ENCODE data around the genes MKLN1 and PLXNA4.

GRCh38 chr7:130914344-130914974 lies 180.5 kb upstream of the KLF14 start:
- PRO-cap, result no peak

GRCh38 chr7:130925466-130925785 lies 191.4 kb upstream of the KLF14 start:
- PRO-cap, result no peak

DNA sequence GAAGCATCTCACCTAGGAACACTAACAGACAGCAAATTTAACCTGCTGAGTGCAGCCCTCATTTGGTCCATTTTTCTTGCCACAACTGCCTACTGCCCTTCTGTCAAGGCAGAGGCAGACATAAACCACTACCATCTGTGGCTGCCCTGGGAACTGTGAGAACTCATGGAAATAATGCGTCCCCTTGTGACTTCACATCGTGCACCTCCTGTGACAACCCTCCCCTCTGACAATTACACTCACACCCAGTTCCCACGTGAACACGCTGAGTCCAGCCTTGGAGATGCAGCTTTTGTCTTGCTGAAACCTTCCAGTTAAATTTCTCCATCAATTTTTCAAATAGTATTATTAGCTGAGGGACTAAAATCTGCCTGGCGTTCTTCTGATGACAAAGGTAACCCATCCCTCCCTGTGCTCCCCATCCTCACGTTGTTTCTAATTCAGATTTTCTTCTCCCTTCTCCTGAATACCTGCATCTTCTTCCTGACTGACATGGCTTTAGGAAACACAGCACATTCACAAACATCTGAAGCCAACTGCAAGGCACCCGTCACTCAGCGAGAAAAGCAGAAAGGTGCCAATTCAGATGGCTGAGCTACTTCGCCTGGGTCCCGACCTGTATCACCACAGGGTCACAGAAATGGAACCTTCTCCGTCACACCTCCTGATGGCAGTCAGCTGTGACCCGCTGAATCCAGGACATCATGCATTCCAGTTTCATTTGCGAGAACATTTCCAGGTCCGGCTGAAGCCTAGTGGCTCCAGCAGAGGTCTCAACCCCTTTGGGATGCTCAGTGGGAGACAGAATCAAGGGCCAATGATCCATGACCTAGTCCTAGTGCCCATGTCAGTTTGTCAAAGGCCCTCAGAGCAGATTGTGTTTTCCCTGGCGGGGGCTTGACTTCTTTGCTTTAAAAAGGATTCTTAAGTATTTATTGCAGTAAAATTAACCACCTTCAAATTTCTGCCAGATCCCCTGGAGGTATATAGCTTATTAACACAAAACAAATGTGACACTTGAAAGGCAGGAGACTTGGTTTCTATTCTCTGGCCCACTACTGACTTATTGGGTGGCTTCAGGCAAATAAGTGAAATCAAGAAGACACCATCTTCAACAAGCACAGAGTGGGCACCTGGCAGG lies 193.4 kb upstream of the KLF14 start:
- PRO-cap, result no peak

GRCh38 chr7:130939164-130939788 lies 205.3 kb upstream of the KLF14 start:
- PRO-cap, result no peak

- PRO-cap, result no peak
Observed at GRCh38 chr7:130996178-130996695, 262.2 kb upstream of the KLF14 start.

DNA sequence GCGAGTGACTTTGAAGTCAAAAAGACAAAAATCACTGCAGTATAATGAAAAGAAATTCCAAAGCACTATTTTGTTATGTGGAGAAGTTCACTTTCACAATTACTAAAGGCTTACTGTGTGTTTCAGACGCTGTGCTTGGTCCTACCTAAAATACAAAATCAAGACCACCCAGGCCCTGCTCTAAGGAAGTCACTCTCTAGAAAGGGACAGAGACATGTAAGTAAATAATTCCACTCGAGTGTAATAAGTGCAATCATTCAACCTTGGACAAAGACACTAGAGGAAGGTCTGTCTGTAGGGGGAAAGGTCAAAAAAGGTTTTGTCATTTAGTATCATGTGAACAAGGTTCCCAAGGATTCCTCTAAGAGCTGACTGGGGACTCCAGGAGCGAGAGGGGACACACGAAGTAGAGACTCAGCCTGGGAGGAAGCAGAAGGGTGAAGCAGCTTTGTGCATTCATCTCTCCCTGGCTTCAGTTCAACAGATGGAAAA lies 274.7 kb upstream of the KLF14 start:
- PRO-cap, result no peak

GRCh38 chr7:131105639-131106638 lies 221.7 kb upstream of the MKLN1 start:
- PRO-cap, result bidirectional peak, plus-strand start at chr7:131106136, minus-strand start at chr7:131105827; bidirectional peak, plus-strand start at chr7:131106545, minus-strand start at chr7:131106388

DNA sequence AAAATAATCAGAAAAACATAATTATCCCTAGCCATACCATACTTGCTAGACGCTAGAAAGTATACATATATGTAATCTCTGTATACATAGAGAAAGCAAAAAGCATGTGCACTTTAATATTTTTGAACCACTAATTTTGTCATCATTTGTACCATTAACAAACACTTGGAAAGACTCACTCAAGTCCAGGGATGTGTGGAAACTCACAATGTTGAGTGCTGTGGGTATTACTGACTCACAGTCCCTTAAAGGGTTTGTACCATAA lies 218.8 kb upstream of the MKLN1 start:
- PRO-cap, result no peak

DNA sequence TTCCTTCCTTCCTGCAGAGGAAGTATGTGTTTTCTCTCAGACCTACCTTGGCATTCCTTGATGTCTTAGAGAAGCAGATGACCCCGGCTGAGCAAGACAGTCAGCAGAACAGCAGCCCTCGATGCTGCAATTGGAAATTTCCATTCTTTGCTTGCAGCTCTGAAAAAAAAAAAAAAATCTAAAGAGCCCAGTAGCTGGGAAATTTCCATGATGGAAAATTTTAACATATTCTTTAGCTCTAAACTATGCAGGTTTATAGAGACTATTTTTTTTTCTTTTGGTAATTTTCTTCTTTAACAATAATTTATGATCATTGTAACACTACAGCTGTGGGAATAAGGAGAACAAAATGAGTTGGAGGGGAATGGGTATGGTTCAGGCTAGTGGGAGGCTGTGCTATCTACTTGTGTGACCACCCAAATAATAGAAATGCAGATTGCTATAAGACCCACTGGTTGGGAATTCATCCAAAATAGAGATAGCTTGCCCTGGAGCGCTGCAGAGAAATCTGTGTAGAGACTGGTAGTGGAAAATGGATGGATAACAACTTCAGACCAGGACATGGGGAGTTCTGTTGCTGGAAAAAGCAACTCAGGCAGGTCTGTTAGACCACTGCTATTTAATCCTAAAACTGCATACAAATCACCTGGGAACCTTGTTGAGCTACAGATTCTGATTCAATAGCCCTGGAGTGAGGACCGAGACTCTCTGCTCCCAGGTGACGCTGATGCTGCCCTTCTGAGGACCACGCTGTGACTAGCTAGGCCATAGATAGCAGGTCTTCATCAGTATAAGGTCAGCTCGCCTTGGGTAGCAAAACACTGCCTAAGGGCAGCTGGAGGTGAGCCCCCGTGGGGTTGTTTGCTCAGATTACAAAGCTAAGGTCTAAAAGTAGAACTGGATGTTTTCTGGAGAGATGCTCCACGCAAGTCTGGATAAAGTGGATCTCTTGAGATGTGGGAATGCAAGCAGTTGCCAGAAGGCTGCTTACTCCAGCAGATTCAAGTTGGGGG lies 137.1 kb upstream of the MKLN1 start:
- PRO-cap, result no peak

DNA sequence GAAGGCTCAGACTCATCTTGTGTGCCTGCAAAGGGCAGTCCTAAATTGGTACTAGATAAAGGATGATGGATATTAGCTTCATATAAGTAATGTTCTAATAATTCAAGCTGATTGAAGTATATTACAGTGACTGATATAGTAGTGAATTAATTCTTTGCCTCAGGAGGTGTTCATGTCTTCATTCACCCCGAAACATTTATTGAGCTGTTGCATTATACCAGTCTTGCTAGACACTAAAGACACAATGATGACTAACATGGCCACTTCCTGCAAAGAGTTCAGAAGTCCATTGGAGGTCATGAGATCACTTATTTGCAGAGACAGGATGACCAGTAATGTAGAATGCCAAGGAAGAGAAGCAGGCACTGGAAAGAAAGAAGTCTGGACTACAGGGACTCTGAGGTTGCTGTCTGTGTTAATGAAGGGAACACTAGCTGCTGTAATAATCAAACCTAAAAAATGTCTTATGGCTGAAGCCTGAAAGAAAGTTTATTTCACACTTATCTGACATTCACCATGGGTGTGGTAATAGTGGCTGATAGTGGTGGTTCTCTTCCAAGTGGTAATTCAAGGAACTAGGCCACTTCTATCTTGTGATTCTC lies 89.4 kb upstream of the MKLN1 start:
- PRO-cap, result no peak

DNA sequence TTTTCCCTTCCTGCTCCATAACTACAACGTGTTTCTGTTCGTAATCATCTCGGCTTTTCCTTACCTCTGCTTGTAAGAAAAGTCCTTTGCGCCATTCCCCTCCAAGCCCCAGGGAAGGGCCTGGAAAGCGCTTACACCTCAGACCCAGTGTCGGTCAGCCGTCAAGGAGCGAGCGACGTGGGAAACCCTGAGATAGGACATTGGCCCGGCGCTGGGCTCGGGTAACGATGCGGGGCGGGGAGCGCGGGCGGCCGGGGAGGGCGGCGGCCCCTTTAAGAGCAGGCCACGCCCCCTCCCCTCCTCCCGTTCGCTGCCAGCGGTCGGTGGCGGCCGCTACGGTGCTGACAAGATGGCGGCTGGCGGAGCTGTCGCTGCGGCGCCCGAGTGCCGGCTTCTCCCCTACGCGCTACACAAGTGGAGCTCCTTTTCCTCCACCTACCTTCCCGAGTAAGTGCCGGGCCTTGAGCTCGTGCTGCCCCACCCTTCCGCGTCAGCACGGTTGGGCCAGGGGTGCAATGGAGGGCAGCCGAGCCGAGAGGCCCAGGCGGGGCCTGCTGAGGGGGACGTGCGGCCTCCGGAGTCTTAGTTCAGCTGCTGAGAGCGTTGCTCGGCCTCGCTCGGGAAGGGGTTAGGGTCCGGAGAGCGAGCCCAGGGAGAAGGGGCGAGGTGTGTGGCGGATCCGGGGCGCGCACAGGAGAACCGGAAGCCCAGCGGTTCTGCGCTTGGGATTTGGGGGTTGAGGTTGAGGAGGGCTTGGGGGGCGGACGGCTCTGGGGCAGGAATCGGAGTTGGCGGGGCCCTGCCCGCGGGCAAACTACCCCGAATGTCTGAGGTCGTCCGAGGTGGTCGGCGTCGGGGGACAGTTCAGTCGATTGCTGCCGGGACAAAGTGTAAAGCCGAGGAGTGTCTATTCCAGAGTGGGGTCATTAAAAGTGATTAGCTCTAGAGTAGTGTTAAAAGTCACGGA lies at the start of gene MKLN1:
TSS of gene MKLN1 (plus strand) at position 326 of the 967 bp plus-strand sequence.
- PRO-cap, result bidirectional peak, plus-strand start at position 339 of the sequence, minus-strand start at position 143 of the sequence

- PRO-cap, result no peak
Observed at GRCh38 chr7:131399024-131399515, 71.4 kb downstream of the MKLN1 start.

DNA sequence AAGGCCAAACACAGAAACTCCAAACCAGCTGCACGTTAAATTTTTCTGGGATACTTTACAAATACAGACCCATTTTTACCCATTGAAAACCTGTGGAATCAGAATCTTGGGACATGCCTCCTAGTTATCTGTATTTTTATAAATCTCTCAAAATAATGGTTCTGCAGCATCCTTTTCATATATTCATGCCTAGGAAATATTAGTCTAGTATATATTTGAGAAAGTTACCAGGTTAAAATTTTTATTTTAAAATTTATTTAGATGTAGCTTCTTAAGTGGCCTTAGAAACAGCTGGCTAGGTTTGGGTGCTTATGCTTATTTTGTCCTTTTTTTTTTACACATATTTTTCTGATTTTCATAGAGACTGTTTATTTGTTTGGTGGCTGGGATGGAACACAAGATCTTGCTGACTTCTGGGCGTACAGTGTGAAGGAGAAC lies 101.0 kb downstream of the MKLN1 start:
- PRO-cap, result no peak

DNA sequence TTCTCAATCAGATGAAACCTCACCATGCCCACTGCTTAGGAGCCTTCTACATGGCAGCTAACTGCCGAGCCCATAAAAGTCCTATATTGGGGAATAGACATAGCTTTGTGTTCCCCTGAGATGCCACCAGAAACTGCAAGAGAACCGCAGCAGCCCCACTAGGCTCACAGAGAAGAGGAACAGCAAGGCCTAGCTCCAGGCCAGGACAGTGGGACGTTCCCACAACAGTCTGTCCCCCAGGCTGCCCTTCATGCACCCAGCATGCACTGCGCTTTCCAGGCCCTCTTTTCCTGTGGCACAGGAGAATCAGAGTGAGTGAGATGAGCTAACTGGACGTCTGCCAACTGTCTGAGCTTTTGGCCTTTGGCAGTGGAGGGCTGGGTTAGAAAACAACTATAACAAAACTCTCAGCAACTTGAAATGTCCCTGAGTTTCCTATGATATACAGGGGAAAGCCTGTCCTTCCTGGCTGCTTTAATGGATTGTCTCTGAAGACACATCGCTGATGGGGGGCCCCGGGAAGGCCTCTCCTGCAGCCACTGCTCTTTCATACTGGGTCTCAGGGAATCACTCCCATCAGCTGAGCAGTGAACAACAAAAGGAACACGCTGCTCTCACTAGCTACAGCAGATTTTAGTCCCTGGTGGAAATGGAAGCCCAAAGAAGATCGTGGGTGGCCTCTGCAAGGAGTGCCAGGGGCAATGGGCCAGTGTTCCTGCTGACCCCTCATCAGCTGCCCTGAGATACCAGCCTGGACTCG lies 53.5 kb downstream of the PODXL start:
- PRO-cap, result no peak

DNA sequence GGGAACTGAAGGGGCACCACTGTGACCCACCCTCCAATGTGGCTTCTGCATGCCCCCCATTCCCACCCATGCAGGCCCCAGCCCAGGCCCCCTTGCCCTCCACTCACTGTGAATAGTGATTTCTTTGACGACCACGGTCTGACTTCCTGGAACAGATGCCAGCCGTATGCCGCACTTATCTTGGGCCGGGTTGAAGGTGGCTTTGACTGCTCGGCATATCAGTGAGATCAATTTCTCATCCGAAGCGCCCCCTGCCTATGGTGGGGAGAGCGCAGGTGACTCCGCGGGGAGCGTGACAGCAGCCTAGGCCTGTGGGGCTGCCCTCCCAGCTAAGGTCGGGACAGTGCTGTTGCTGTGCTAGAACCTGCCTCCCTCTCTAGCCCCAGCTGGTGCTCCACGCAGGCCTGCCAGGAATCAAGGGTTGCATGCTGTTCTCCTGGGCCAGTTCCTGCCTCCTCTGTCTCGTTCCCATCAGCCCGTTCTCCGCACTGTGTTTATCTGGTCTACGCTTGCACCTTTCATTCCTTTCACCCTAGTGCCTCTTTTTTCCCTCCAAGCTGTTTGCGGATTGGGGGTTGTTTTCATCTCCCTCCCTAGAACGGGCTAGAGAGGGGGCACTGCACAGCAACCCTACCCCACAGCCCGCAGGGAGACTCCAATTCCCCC lies 49.8 kb downstream of the PODXL start:
- PRO-cap, result no peak

- PRO-cap, result bidirectional peak, plus-strand start at chr7:131556804, minus-strand start at chr7:131556622
Observed at GRCh38 chr7:131556711-131557419, 437 bp upstream of the PODXL start.

- PRO-cap, result no peak
Observed at GRCh38 chr7:131636053-131636523, 79.7 kb upstream of the PODXL start.

DNA sequence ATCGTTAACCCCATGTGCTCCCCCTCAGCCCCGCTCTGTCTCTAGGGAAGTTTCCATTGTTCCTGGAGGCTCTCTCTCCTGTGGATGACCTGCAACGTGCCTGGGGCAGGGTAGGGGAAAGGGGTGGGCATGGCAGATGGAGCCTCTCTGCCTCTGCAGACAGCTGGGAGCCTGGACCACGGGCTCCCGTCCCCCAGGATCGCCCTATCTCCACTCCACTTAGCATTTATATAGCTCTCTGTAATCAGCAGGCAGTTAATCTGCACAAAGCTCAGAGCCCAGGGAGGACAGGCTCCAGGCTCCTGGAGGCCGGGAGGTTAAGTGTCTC lies 369.7 kb downstream of the PLXNA4 start:
- PRO-cap, result no peak

DNA sequence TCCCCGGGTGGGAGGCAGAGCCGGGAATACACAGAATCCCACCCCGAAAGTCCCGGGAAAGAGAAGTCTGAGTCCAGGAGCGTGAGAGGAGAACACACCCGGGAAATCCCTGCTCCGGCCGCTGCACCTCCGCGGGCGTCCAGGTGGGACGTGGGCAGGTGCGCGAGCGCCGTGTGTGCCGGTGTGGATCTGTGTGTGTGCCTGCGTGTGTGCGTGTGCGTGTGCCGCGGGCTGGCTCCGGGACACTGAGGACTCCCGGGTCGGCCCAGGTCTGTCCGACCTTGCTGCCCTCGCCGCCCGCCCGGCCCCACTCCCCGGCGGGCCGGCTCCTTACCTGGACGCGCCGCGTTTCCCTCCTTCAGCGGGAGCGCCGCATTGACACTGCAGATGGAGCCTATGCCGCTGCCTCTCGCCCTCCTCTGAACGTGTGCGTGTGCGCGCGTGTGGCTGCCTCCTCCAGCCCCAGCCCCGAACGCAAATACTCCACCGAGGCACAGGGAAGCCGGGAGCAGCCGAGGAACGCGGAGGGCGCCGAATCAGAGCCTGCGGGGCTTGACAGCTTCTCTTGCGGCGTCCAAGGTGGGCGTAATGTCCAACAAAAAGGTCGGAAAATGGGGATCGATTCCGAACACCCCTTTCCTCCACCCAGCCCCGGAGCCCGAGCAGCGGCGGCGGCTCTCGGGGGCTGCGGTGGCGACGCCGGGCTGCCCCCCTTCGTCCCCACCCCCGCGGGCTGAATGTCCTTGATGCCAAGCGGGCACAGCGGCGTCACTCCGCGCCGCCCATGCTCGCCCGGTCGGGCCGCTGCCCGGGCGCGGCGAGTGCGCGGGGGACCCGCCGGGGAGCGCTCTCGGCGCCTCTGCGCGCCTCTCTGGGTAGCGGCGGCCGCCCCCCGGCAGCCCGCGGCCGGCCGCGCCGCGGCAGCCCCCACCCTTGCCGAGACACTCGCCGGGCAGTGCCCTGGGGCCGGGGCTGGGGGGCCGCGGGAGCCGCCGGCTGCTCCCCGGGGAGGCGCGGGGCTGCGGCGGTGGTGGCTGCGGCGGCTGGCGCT lies at the start of gene PLXNA4:
TSS of gene PLXNA4 (minus strand) at position 383 of the 1,051 bp plus-strand sequence.
- PRO-cap, result no peak

- PRO-cap, result no peak
Observed at GRCh38 chr7:132614407-132615203, 38.3 kb upstream of the PLXNA4 start.

Measured in ReNcell CX (cell line).